CD14-positive monocyte (primary cell): Measurements from ENCODE around the gene TEX48.

- CAGE, long polyA plus RNA = no peak
These were observed 11.4 kb downstream of the RNF183 start for GRCh38 chr9:113291690-113292337.

DNA sequence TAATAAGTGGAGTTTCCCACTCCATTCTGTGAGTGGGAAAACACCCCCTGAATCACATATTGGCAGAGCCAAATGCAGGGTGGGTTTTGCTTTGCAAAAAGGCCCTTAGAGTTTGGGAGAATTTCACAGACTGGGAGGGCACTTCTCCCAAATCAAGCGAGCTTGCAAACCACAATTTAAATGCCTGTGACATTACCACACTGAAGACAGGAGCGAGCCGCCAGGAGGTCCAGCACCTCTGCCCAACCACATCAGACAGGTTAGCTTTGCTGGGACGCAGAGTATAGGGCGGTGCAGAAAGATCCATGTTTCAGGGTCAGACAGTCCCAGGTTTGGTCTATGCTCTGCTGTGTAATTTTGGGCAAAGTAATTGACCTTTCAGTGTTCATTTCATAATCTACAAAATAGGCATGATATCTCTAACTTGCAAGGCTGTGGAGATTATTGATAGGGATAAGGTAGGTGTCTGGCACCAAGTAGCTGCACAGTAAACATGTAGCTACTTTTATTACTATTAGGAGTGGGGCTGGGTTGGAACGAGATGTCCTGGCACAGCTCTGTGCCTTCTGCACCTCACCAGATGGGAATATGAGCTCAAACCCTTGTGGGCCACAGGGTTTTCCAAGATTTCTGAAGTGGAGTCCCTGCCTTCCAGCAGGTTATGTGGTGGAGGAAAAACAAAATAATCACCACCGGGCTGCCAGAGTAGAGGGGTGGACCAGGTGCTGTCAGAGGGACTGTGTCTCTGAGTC is 2.1 kb downstream of the ALAD start:
- CAGE, long polyA plus RNA = no peak

DNA sequence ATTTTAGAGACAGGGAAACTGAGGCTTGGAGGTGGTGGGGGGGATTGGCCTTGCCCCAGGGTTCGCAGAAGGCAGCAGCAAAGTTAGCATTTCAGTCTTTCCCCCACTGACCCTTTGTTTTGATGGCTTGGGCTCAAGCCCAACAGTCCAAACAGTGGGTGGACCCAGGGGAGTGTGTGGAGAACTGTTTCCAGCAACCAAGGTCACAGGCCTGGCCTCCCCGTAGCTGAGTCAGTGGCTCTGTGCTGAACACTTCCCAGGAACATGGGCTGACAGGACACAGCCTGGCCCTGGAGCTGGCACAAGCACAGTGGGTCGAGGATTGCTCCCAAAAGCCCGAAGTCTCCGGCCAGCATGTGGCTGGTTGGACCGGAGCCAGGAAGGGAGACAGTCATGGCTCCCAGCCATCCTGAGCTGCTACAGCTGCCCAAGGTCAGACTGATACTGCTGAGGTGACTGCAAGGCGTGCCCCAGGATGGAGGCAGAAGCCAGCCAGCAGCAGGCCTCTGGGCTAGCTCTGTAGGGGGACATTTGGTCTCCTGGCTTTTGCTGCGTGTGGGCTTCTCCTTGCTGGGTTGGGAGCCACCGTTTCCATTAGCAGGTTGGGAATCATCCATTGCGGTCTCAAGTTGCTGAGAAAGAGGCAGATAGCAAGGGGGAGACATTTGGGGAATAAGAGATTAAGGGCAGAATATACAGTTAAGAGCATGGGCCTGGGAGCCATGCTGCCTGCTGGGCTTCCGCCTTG is 95.6 kb downstream of the RGS3 start:
- CAGE, long polyA plus RNA = no peak

GRCh38 chr9:113602567-113603311 is 139.2 kb downstream of the RGS3 start:
- CAGE, long polyA plus RNA = no peak

- CAGE, long polyA plus RNA = no peak
These were observed 157.8 kb upstream of the ZNF618 start for GRCh38 chr9:113718369-113718568.

- CAGE, long polyA plus RNA = no peak
These were observed 40.0 kb downstream of the AMBP start for GRCh38 chr9:114038156-114038479.

DNA sequence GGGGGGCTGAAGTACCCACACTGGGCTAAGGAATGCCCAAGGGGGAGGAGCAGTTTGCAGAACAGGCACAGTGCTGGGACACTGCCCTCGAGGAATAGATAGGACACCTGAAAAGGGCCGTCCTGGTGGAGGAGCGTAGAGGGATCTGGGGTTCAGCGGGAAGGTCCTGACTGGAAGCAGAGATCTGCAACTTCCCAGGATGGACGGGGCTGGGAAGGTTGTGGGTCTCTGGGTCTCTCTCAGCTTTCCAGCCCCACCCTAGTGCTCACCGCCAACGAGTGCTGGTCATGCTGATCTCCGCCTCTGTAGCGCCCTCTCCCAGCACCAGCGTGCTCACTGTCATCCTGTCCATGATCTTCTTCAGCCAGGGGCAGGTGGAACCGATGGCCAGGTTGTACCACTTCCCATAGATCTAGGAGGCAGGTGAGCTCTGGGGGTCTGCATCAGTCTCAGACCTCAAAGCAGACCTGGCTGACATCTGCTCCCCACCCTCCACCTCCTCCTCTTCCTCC is 1.7 kb downstream of the AMBP start:
- CAGE, long polyA plus RNA = no peak

- CAGE, long polyA plus RNA = no peak
These were observed 4.5 kb upstream of the AMBP start for GRCh38 chr9:114082435-114083069.

GRCh38 chr9:114134870-114135304 is 20.4 kb upstream of the COL27A1 start:
- CAGE, long polyA plus RNA = no peak

- CAGE, long polyA plus RNA = no peak
These were observed 65.6 kb upstream of the ORM1 start for GRCh38 chr9:114257432-114257632.

DNA sequence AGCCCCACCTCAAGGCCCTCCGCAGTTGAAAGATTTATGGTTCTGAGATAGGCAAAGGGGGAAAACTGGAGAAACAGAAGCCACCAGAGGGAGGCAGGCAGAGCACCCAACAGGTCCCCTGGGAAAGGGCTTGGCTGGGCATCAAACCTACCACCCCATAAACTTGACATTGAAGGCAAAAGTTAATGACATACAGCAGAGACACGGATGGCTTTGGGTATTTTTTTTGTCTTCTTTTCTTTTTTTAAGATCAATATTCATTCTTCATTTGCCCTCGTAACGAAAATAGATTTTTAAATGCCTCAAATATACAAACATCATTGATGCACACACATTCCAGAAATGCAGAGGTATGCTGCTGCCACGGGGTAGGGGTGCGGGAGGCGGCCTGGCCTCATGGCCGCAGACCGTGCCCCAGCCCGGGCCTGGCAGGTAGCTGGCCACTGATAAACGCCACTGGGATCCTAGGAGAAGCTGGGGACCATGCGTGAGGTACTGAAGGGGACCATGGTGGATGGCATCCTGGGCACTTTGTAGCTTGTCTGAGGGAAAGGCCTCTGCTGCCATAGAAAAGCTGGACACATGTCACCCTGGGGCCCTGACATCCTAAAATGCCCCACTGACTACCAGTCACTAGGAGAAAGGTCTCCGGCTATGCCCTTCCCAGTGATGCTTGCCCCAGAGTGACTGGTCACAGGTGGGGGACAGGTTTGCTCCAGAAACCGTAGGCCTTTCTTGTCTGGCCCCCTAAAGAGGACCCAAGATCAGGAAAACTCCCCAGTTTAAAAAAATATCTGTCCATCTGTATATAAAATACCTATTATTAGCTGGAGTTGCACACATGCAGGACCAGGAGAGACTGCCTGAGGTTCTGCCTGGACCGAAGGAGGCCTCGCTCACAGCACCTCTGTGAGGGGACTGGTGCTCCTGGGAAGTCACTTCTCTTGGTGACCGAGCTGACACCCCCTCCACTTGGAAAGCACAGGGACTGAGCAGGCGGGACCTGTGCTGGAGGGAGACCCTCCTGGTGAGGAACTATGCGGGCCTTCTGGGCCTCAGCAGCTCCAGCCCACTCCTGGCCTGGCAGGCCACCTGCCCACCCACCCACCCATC is 6.6 kb downstream of the ORM2 start:
- CAGE, long polyA plus RNA = no peak

DNA sequence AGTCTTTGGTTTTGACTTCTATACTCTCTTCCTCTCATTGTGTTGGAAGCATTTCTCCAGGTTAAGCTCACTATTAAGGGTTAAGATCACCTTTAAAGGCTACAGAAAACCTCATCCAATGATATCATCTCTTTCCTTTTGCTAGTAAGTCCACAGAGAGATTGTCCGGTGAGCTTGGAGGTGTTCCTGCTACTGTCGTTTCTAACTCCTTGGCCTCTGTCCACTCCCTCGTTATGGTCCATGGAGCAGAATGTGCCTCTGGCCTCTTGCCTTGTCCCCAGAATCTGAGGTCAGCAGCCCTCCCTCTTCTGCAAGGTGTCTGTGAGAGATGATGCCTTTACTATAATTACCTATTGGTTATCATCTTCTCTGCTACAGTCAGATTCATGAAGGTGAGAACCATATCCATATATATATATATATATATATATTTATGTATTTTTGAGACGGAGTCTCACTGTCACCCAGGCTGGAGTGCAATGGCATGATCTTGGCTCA is 15.0 kb downstream of the ORM2 start:
- CAGE, long polyA plus RNA = no peak

DNA sequence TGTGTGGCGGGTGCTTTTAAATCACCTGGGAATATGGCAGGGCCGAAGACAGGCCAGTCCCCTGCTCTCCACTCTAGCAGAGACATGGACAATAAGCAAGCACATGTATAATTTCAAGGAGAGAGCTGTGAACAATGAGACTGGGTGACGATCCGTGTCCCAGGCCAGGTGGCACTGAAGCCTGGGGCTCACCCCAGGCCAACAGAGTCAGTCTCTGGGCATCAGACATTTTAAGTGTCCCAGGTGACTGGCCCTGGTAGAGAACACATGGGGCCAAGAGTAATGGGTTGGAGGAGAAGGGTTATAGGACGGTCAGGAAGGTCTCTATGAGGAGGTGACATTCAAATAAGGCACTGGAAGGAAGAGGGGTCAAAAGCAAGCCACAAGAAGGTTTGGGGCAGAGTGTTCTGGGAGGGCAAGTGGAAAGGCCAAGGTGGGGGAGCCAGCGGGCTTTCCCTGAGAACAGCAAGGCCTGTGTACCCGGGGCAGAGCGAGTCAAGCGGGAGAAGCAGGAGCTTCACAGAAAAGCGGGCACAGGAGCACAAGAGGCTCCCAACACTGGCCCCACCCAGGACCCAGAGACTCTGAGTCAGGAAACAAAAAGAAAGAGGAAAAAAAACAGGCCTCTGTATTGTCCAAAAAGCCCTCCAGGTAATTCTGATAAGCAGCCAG is 1.1 kb upstream of the AKNA start:
- CAGE, long polyA plus RNA = no peak

DNA sequence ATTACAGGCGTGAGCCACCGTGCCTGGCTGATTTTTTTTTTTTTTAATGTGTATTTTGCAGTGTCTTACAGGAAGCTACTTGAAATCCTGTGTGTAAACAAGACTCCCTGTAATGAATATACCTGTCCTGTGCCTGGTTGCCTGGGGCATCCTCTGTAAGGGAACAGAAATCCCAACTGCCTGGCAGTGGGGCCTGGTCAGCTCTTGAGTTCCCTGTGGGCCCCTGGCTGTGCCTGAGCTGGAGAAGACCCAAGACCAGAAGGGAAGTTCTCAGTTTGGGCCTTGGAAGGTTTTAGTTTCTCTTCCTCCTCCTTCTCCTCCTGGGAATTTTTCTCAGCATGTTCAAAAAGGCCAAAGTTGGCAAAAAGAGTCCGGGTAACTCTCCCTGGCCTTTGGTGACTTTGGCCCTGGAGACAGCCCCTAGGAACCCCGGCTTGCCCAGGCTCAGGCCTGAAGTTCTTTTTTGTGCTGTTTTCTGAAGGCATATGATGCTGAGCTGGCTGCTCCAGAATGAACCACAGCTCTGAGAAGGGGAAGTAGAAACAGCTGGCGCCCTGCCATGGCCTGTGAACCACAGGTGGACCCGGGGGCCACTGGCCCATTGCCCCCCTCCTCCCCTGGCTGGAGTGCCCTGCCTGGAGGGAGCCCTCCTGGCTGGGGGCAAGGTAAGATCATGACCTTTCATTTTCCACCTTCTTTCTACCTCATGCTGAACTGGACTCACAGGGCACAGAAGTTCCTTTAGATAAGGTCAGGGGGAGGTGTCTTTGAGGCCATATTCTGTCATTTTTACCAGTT is 5.7 kb downstream of the TMEM268 start:
- CAGE, long polyA plus RNA = no peak

- CAGE, long polyA plus RNA = no peak
These were observed at the start of gene TEX48 for GRCh38 chr9:114681791-114682358. Gene TEX48 (minus strand): TSS chr9:114682192.

DNA sequence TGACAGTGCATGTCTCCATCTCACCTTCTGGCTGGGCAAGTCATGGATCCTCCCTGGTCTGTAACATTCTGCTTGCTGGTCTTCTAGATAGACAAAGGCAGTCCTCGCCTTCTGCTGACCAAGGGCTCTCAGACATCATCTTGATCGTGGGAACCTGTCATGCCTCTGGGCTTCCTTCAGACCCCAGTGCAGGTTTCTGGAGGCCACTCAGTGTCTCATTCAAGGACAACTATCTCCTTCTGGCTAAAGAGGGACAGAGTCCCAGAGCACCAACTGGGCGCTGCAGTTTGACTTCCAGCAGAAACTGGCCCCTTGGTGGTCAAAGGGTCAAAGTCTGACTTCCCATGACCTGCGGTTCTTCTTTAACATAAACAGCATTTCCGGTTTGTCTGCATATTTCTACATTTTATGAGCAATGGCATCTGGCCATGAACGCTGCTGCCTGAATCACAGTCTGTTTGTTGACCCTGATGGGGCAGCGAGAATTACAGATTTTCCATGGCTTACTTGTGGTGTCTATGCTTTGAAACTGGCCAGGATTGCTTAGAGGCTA is 1.5 kb downstream of the TNFSF15 start:
- CAGE, long polyA plus RNA = no peak

DNA sequence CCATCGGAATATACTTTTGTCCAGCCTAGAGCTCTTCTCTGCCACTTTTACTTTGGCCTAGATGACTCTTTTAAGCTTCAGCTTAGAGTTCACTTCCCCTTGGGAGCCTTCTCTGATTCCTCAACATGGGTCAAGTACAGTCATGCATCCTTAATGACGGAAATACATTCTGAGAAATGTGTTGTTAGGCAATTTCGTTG is 14.9 kb upstream of the TNFSF15 start:
- CAGE, long polyA plus RNA = no peak

- CAGE, long polyA plus RNA = no peak
These were observed 27.6 kb downstream of the TNFSF8 start for GRCh38 chr9:114902542-114903493.

DNA sequence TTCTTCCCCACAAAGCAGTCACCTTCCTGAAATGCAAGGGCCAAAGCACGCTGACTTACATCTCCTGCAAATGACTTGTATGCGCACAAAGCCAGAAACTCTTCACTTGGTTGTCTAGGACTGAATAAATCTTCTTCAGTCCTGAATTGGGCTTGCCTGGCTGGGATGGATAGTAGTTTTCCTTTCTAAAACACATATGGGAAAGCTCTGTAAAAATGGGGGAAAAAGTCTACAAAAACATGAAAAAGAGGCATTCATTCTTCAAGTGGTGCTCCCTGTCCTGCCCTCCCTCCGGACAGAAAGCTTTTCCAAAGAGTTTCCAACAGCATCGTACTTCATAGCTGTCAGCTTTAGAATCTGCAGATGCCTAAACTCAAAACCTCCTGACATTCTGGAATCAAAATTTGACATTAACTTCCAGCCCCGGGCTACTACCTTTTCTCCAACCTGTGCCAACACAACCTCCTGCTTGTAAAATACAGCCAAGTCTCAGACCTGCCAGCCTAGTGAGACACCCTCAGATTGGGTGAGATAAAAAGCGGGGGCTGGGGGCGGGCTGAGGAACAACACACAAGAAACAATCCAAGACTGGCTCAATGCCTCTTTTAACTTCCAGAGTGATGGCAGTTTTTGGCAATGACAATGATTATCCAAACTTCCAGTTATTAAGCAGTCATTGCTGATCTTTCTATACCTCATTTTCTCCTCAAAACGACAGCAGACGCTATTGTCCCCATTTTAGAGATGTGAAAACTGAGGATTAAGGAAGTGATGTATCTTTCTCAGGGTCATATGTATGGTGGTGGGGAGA is 1.4 kb downstream of the TNC start:
- CAGE, long polyA plus RNA = no peak

DNA sequence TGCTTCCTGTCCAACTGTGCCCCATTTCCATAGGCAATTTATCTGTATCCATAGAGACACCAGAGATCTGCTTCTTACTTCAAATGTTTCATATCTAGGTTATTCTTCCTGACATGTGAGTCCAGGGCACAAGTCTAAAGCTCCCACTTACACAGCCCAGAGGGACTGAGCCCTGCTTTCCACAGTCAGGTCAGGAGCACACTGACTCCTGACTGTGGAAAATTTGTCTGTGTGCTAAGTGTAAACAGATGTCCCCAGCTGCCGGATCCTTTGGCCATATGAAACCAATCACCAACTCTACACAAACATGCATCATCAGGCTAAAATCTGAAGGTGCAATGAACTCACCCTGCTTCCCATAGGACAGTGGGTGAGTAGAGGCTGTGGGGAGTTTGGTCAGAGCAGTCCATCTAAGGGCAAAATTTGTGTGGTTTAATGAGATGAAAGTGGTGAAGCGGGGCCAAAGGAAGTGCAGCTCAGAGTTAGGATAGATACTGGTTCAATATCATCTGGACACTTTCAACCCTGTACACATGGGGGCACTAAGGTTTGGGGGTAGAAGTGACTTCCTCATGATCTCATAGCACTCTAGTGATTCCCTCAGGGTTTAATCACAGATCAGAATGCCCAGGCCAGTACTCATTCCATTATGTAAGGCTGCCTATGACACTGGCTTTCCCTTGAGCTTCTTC is 85.3 kb upstream of the TNC start:
- CAGE, long polyA plus RNA = no peak